Pulmonary artery (tissue), 1 donor: Measurements from ENCODE around the genes POTEF, CCDC115, CFC1 and GPR148.

GRCh38 chr2:127419889-127420384 is 1.7 kb downstream of the PROC start:
- PRO-cap: no peak

GRCh38 chr2:127422835-127423433 is 4.7 kb downstream of the PROC start:
- PRO-cap: no peak

- PRO-cap: no peak
Measured at GRCh38 chr2:127526713-127527069, 402 bp upstream of the IWS1 start.

- PRO-cap: no peak
Measured at GRCh38 chr2:127536819-127537173, 1.3 kb downstream of the MYO7B start.

- PRO-cap: no peak
Measured at GRCh38 chr2:127652749-127653548, 7.0 kb downstream of the GPR17 start.

- PRO-cap: no peak
Measured at GRCh38 chr2:127724789-127725423, 23.6 kb downstream of the SFT2D3 start.

GRCh38 chr2:127810523-127811087 is 366 bp downstream of the WDR33 start:
- PRO-cap: no peak

- PRO-cap: no peak
Measured at GRCh38 chr2:128282473-128282968, 36.1 kb downstream of the HS6ST1 start.

- PRO-cap: no peak
Measured at GRCh38 chr2:128299861-128300154, 18.9 kb downstream of the HS6ST1 start.

DNA sequence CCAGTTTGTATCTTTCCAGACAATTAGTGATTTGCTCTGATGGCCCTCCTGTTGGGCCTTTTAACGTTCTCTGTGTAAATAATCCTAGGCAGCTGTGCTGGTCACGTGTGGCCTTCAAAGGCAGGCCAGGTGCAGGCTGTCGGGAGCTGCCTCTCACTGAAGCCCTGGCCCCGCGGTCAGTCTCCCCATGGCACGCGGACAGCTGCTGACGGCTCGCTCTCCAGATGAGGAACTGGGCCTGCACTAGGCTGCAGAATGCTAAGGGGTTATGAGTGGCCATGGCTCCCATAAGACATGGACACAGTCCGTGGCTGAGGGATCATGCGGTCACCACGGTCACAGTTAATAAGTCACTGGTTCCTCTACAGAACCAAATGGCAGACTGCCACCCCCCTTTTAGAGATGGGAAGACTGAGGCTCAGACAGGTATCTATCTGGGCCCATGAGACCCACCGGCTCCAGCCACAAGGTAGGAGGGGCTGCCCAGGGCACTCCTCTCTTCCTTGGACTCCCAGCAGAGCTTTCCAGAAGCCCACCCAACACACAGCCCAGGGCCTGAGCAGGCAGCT is 9.0 kb downstream of the HS6ST1 start:
- PRO-cap: no peak

- PRO-cap: no peak
Measured at GRCh38 chr2:128654268-128654863, 335.7 kb upstream of the HS6ST1 start.

- PRO-cap: no peak
Measured at GRCh38 chr2:130129060-130129522, at the start of gene POTEF. POTEF (minus strand) TSS chr2:130129222.

DNA sequence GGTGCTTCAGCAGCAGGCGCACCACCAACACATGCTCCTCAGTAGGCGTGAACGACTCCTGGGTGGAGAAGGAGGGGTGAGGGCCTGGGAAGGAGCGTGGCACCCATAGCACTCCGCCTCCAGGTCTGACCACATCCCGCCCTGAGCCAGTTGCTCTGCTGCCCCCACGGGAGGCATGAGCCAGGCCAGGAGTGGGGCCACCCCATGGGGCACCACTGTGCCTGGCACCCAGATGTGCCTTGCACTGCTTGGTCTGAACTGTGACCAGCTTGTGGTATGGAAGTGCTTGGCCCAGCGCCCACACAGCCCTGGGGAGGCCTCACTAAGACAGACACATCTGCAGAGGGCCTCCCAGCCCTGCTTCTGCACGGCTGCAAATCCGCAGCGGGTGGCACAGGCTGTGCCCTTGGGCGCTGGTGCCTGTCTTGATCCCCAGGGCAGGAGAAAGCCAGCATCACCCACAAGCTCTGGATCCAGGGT is 12.5 kb upstream of the CCDC74B start:
- PRO-cap: no peak

GRCh38 chr2:130187311-130188244 is 5.5 kb downstream of the MZT2B start:
- PRO-cap: no peak

- PRO-cap: no peak
Measured at GRCh38 chr2:130274729-130274928, 67.3 kb downstream of the CCDC115 start.

DNA sequence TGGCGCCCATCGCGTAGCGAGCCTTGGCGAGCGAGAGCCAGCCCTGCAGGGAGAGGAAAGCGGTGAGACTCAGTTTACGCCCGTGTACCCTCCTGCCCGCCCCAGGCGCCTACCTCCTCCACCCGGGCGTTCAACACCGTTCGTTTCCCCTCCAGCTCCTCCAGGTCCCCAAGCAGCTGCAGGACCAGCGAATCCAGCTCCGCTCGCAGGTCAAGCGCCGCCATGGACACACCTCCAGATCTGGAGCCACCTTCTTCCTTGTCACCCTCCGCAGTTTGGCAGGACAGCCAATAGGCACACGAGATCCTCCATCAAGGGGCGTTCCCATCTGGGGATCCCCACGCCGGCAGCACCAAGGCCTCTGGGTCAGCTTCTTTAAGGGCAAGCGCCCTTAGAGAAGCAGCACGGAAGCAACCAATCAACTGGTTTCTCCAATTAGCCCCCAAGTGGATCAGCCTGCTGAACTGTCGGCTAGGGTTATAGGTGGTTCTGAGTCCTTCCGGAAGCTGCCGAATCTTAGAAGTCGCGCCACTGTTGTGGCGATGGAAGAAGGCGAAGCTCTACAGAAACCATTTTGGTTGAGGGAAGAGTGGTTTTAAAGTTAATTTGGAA is at the start of gene CCDC115:
Gene CCDC115 (minus strand): TSS at position 263 of the 612 bp plus-strand sequence.
- PRO-cap: bidirectional peak, plus-strand start at position 341 of the sequence, minus-strand start at position 242 of the sequence

DNA sequence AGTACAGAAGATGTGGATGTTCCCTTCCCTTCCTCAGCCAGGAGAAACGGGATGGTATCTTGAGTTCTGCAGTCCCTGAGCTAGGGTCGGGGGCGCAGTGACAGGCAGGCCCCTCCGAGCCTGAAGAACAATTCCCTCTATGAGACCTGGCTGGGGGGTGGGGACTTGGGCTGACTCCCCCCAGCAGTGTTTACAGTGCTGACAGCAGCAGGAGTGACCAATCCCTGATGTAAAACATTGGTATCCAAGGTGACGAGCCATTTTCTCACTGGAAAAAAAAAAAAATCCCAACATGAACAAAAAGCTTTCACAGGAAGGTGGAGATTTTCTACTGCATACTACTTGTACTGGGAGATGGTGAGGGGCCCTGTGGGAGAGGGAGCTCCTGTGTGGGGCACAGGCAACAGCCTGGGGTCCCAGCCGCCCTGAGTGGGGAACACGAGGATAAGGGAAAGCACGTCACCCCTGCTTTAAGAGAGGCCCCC is at the start of gene CFC1:
Gene CFC1 (minus strand): TSS at position 166 of the 485 bp plus-strand sequence.
- PRO-cap: no peak

GRCh38 chr2:130728821-130729263 is at the start of gene GPR148:
GPR148 (plus strand) TSS chr2:130729070.
- PRO-cap: no peak

GRCh38 chr2:130911985-130912408 is 75.3 kb downstream of the ARHGEF4 start:
- PRO-cap: no peak

DNA sequence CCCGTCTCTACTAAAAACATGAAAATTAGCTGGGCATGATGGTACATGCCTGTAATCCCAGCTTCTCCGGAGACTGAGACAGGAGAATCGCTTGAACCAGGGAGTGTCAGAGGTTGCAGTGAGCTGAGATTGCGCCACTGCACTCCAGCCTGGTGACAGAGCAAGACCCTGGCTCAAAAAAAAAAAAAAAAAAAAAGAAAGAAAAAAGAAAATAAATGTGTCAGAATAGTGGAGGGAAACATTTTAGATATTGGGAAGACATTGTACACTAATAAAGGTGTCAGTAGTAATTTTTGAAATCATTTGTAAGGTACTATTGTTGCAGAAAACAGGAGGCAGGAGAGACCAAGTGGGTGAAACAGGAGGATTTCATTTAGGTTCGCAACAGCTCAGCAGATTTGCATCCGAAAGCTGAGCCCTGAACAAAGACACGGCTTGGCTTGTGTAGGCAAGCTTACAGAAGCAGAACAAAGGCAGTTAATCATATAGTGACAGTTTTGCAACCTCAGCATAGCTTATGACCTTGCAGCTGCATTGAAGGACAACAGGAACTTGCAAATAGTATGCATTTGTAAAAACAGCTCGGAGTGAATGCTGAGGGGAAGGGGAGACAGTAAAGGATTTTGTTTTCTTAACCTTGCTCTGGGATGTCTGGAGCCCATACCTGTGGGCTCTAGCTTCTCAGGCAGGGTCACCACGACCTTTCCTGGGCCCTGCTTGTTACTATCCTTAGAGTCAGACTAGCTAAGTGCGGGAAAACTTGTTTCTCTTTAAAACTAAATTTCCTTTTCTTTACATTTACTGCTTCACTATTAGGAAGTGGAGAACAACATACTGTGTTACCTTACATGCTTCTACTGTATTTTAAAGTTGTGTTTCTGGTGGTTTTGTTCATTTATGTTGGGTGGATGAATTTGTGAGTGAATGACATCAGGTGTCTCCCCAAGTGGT is 26.6 kb downstream of the POTEE start:
- PRO-cap: no peak